ENCODE results near the genes SLC2A4, SPEM1, SLC35G6 and TNFSF12.

- RAMPAGE, long total RNA = no peak
- RRBS = no CpG with 5 or more reads among the region's 6 CpGs
PRO-cap:
- standard = no peak
- CoPRO, capped RNA only, 2 experiments = no peak in any of the 2 experiments
- CoPRO, capped and uncapped RNA, 2 experiments = no peak in any of the 2 experiments
- CoPRO, uncapped RNA only, 2 experiments = no peak in any of the 2 experiments
CAGE:
- cytosol, long polyA plus RNA = no peak
- long polyA plus RNA = no peak
- nucleolus, long total RNA = no peak
- nucleus, long polyA plus RNA = no peak
Measured at GRCh38 chr17:6710836-6711384, 2.3 kb downstream of the SLC13A5 start.

DNA sequence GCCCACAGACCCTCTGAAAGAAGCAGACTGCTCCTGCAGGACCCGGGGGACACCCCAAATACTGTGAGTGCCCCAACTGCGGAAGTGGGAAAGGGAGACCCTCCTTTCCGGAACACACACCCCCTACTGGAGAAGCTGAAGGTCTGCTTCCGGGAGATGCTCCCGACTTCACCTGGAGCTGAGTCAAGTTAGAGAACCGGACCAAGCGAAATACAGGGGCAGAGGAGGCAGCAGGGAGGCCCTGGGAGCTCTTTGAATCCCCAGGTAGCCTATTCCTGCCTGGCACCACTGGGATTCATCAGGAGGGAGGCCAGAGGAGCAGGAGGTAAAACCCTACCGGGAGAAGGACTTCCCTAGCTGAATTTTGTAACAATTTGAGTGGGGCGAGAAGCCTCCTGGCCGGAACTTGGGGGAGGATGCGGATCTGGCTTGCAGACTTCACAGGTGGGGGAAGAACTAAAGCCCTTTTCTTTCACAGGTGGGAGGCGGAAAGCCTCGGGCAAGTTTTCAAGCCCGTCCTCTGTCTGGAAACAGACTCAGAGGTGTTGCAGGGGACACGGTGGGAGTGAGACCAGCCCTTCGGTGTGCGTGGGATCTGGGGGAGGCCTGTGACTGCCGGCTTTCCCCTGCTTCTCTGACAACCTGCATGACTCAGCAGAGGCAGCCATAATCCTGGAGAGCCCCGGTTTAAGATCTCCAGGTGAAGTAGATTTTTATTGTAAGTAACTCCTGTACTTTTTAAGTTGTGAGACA lies 22.4 kb upstream of the TEKT1 start:
- RAMPAGE, long total RNA = no peak
- RRBS = 54% methylated on average over 2 of the region's 19 CpGs
PRO-cap:
- standard = unidirectional peak, minus-strand start at position 614 of the sequence; unidirectional peak, minus-strand start at position 632 of the sequence
- CoPRO, capped RNA only, 2 experiments = no peak in any of the 2 experiments
- CoPRO, capped and uncapped RNA, 2 experiments = no peak in any of the 2 experiments
- CoPRO, uncapped RNA only, 2 experiments = no peak in any of the 2 experiments
CAGE:
- cytosol, long polyA plus RNA = no peak
- long polyA plus RNA = no peak
- nucleolus, long total RNA = no peak
- nucleus, long polyA plus RNA = no peak

GRCh38 chr17:7041304-7041939 lies 2.5 kb downstream of the SLC16A11 start:
- RAMPAGE, long total RNA = no peak
- RRBS = no CpG with 5 or more reads among the region's 10 CpGs
PRO-cap:
- standard = no peak
- CoPRO, capped RNA only, 2 experiments = no peak in any of the 2 experiments
- CoPRO, capped and uncapped RNA, 2 experiments = no peak in any of the 2 experiments
- CoPRO, uncapped RNA only, 2 experiments = peak in 2 of 2 experiments; most common plus-strand start chr17:7041586 (in 2)
CAGE:
- cytosol, long polyA plus RNA = no peak
- long polyA plus RNA = no peak
- nucleolus, long total RNA = no peak
- nucleus, long polyA plus RNA = no peak

GRCh38 chr17:7236128-7236828 lies 2.0 kb upstream of the DVL2 start:
- RAMPAGE, long total RNA = no peak
- RRBS = no CpG with 5 or more reads among the region's 17 CpGs
PRO-cap:
- standard = no peak
- CoPRO, capped RNA only, 2 experiments = no peak in any of the 2 experiments
- CoPRO, capped and uncapped RNA, 2 experiments = no peak in any of the 2 experiments
- CoPRO, uncapped RNA only, 2 experiments = peak in 1 of 2 experiments; most common minus-strand start chr17:7236600 (in 1)
CAGE:
- cytosol, long polyA plus RNA = no peak
- long polyA plus RNA = no peak
- nucleolus, long total RNA = no peak
- nucleus, long polyA plus RNA = no peak

DNA sequence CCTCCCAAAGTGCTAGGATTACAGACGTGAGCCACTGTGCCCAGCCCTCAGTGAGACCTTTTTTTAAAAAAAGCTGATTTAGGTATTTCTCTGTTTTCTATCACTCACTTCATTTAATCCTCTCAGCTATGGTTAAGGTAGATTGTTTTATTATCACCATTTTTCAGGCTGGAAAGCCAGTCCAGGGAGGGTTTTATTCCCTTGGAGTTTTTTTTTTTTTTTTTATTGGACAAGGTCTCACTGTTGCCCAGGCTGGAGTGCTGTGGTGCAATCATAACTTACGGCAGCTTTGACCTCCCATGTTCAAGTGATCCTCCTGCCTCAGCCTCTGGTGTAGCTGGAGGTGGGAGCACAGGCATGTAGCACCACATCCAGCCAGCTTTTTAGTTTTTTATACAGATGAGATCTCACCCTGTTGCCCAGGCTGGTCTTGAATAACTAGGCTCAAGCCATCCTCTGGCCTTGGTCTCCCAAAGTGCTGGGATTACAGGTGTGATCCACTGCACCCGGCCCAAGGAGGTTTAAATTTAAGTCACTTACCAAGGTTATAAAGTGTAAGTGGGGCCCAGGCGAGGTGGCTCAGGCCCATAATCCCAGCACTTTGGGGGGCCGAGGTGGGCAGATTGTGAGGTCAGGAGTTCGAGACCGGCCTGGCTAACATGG lies 4.9 kb downstream of the CLDN7 start:
- RAMPAGE, long total RNA = no peak
- RRBS = no CpG with 5 or more reads among the region's 7 CpGs
PRO-cap:
- standard = no peak
- CoPRO, capped RNA only, 2 experiments = no peak in any of the 2 experiments
- CoPRO, capped and uncapped RNA, 2 experiments = peak in 1 of 2 experiments; most common plus-strand start position 382 of the sequence (in 1); most common minus-strand start position 114 of the sequence (in 1)
- CoPRO, uncapped RNA only, 2 experiments = peak in 1 of 2 experiments; most common plus-strand start position 362 of the sequence (in 1); most common minus-strand start position 227 of the sequence (in 1)
CAGE:
- cytosol, long polyA plus RNA = no peak
- long polyA plus RNA = no peak
- nucleolus, long total RNA = no peak
- nucleus, long polyA plus RNA = no peak

DNA sequence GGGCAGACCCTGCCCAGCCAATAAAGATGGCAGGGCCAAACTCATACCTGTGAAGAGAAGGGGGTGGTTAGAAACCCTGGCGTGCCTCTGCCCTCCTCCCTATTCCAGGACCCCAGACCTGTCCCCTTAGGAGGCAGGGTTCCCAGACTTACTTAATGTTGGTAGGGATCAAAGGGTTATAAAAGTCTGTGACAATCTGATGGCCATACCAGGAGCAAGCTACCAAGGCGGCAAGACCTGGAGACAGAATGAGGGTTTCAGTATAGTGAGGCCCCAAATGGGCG lies 1.8 kb downstream of the CLDN7 start:
- RAMPAGE, long total RNA = no peak
- RRBS = no CpG with 5 or more reads among the region's 3 CpGs
PRO-cap:
- standard = no peak
- CoPRO, capped RNA only, 2 experiments = no peak in any of the 2 experiments
- CoPRO, capped and uncapped RNA, 2 experiments = no peak in any of the 2 experiments
- CoPRO, uncapped RNA only, 2 experiments = peak in 2 of 2 experiments; most common plus-strand start position 115 of the sequence (in 1); most common minus-strand start position 150 of the sequence (in 1)
CAGE:
- cytosol, long polyA plus RNA = no peak
- long polyA plus RNA = no peak
- nucleolus, long total RNA = no peak
- nucleus, long polyA plus RNA = no peak

- RAMPAGE, long total RNA = no peak
- RRBS = 7% methylated on average over 24 of the region's 75 CpGs
PRO-cap:
- standard = bidirectional peak, plus-strand start at chr17:7281667, minus-strand start at chr17:7281414
- CoPRO, capped RNA only, 2 experiments = peak in 1 of 2 experiments; most common plus-strand start chr17:7281718 (in 1)
- CoPRO, capped and uncapped RNA, 2 experiments = no peak in any of the 2 experiments
- CoPRO, uncapped RNA only, 2 experiments = no peak in any of the 2 experiments
CAGE:
- cytosol, long polyA plus RNA = no peak
- long polyA plus RNA = no peak
- nucleolus, long total RNA = no peak
- nucleus, long polyA plus RNA = start-site peak on the plus strand at chr17:7281657-7281716, 43 and 50 reads in 2 replicates
Measured at GRCh38 chr17:7281568-7282646, at the start of gene SLC2A4. SLC2A4 (plus strand) TSS chr17:7281718.

DNA sequence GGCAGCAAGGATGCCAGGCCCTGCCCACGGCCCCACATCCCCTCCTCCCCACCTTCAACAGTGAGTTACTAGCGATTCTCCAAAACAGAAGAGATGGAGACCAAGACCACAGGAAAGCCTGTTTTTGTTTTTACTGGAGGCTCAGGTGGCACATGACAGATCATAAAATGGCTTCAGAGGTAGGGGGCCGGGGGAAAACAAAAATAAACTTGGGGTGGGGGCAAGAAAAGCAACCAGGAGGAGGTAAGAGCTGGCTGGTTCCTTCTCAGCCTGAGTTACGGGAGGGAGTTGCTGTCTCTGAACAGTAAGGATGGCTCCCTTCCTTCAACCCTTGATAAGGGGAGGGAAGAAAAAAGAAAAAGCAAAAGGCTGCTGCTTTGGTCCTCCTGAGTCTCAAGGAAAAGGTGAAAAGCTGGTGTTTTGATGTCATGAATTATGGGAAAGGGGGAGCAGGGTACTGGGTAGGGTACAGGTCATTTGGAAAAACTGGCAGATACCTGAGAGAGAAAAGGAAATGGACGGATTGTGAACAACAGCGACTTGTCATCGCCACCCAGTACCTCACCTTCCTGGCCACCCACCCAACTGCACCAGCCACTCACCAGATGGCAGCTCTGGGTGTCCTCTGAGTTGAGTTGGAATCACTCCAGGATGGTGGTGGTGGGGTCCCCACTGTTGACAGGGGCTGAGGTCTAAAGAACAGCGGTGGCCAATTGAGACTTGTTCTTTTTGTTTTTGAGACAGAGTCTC lies 6.1 kb downstream of the YBX2 start:
- RAMPAGE, long total RNA = no peak
- RRBS = no CpG with 5 or more reads among the region's 8 CpGs
PRO-cap:
- standard = no peak
- CoPRO, capped RNA only, 2 experiments = no peak in any of the 2 experiments
- CoPRO, capped and uncapped RNA, 2 experiments = no peak in any of the 2 experiments
- CoPRO, uncapped RNA only, 2 experiments = no peak in any of the 2 experiments
CAGE:
- cytosol, long polyA plus RNA = no peak
- long polyA plus RNA = no peak
- nucleolus, long total RNA = no peak
- nucleus, long polyA plus RNA = no peak

DNA sequence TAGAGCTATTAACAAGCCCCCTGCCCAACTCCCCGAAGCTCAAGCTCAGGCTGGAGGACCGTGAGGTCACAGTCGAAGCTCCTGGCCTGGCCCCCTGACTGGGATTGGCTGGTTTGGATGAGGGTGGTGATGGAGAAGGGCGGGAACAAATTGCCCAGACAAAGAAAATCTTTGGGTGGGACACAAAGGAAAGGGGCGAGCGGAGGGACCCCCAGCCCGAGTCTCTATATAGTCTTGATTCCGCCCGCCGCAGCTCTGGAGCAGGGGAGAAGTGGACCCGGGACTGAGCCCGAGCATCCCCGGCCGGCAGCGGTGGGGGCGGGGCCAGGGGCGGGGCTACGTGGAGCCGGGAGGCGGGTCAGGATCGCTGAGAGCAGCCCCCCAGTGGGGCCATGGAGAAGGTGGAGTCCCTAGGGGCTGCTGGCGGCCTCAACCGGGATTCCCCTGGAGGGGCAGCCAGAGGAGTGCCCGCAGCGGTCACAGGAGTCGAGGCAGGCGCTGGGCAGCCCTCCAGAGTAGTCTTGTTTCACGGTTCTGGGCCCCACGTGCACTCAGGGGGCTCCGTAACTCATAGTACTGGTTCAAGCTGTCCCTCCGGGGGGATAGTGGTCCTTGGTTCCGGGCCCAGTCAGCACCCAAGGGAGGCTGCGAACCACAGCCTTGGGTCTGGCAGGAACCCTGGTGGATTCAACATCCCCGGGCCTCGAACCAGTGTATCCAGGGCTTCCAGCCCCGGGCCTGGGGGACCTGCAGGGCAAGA lies 1.1 kb upstream of the NEURL4 start:
- RAMPAGE, long total RNA = no peak
- RRBS = 26% methylated on average over 15 of the region's 36 CpGs
PRO-cap:
- standard = bidirectional peak, plus-strand start at position 376 of the sequence, minus-strand start at position 47 of the sequence
- CoPRO, capped RNA only, 2 experiments = no peak in any of the 2 experiments
- CoPRO, capped and uncapped RNA, 2 experiments = no peak in any of the 2 experiments
- CoPRO, uncapped RNA only, 2 experiments = no peak in any of the 2 experiments
CAGE:
- cytosol, long polyA plus RNA = no peak
- long polyA plus RNA = no peak
- nucleolus, long total RNA = no peak
- nucleus, long polyA plus RNA = no peak

DNA sequence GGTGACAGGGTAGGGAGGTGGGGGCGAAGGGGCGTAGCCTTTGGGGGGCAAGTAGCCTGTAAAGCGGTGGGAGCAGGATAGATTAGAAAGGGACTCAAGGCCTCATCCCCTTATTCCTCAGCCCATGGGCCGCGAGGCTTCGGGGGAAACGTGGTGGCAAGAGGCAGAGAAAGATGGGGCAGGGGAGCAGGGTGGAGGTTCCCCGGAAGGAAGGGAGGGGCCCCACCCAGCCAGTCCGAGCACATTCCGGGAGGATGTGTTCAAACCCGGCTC lies 608 bp downstream of the PLSCR3 start:
- RAMPAGE, long total RNA = no peak
- RRBS = no CpG with 5 or more reads among the region's 11 CpGs
PRO-cap:
- standard = no peak
- CoPRO, capped RNA only, 2 experiments = no peak in any of the 2 experiments
- CoPRO, capped and uncapped RNA, 2 experiments = no peak in any of the 2 experiments
- CoPRO, uncapped RNA only, 2 experiments = no peak in any of the 2 experiments
CAGE:
- cytosol, long polyA plus RNA = no peak
- long polyA plus RNA = no peak
- nucleolus, long total RNA = no peak
- nucleus, long polyA plus RNA = no peak

- RAMPAGE, long total RNA = start-site peak on the plus strand at chr17:7404915-7404921, 36 and 22 reads in 2 replicates
- RRBS = 3% methylated on average over 35 of the region's 86 CpGs
PRO-cap:
- standard = bidirectional peak, plus-strand start at chr17:7404326, minus-strand start at chr17:7404095; unidirectional peak, plus-strand start at chr17:7404653; bidirectional peak, plus-strand start at chr17:7404915, minus-strand start at chr17:7404790
- CoPRO, capped RNA only, 2 experiments = peak in 2 of 2 experiments; most common plus-strand start chr17:7404653 (in 2); most common minus-strand start chr17:7404492 (in 1)
- CoPRO, capped and uncapped RNA, 2 experiments = peak in 2 of 2 experiments; most common plus-strand start chr17:7404915 (in 2); most common minus-strand start chr17:7404783 (in 1)
- CoPRO, uncapped RNA only, 2 experiments = no peak in any of the 2 experiments
CAGE:
- cytosol, long polyA plus RNA = no peak
- long polyA plus RNA = start-site peak on the plus strand at chr17:7404619-7404915, 10 and 19 reads in 2 replicates
- nucleolus, long total RNA = no peak
- nucleus, long polyA plus RNA = start-site peak on the plus strand at chr17:7404652-7404727, 28 and 30 reads in 2 replicates
Measured at GRCh38 chr17:7404292-7405320, 709 bp upstream of the TMEM256 start.

- RAMPAGE, long total RNA = no peak
- RRBS = no CpG with 5 or more reads among the region's 9 CpGs
PRO-cap:
- standard = no peak
- CoPRO, capped RNA only, 2 experiments = no peak in any of the 2 experiments
- CoPRO, capped and uncapped RNA, 2 experiments = no peak in any of the 2 experiments
- CoPRO, uncapped RNA only, 2 experiments = no peak in any of the 2 experiments
CAGE:
- cytosol, long polyA plus RNA = no peak
- long polyA plus RNA = no peak
- nucleolus, long total RNA = no peak
- nucleus, long polyA plus RNA = no peak
Measured at GRCh38 chr17:7420271-7420490, at the start of gene SPEM1. SPEM1 (plus strand) TSS chr17:7420324.

GRCh38 chr17:7476114-7477035 lies 3.1 kb downstream of the ZBTB4 start:
- RAMPAGE, long total RNA = no peak
- RRBS = no CpG with 5 or more reads among the region's 7 CpGs
PRO-cap:
- standard = bidirectional peak, plus-strand start at chr17:7476356, minus-strand start at chr17:7476258
- CoPRO, capped RNA only, 2 experiments = no peak in any of the 2 experiments
- CoPRO, capped and uncapped RNA, 2 experiments = no peak in any of the 2 experiments
- CoPRO, uncapped RNA only, 2 experiments = no peak in any of the 2 experiments
CAGE:
- cytosol, long polyA plus RNA = no peak
- long polyA plus RNA = no peak
- nucleolus, long total RNA = no peak
- nucleus, long polyA plus RNA = no peak

DNA sequence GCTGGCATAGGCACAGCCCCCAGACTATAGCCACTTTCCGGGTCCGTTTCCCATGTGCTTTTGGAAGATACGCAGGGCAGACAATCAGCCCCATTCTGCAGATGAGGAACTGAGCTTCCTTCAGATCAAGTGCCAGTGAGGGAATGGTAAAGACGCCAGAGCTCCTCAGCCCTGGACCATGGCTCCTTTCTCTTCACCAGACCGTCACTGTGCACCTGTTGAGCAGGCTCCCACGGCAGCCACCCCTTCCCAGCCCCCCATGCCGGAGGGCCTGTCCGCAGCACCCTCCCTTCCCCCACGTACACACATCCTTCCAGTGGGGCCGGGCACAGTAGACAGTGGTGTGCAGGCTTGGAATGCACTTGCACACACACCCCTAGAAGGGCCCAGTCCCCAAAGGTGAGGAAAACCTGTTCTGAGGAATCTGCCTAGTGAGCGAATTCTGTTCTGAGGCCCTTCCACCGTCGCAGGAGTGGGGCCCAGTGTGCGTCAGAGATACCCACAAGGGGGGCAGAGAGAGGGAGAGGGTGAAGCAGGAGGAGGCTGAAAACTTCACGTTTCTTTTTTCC lies 2.1 kb downstream of the ZBTB4 start:
- RAMPAGE, long total RNA = no peak
- RRBS = 52% methylated on average over 4 of the region's 15 CpGs
PRO-cap:
- standard = no peak
- CoPRO, capped RNA only, 2 experiments = no peak in any of the 2 experiments
- CoPRO, capped and uncapped RNA, 2 experiments = no peak in any of the 2 experiments
- CoPRO, uncapped RNA only, 2 experiments = no peak in any of the 2 experiments
CAGE:
- cytosol, long polyA plus RNA = no peak
- long polyA plus RNA = no peak
- nucleolus, long total RNA = no peak
- nucleus, long polyA plus RNA = no peak

GRCh38 chr17:7481277-7481997 lies at the start of gene SLC35G6:
SLC35G6 (plus strand) TSS chr17:7481446.
- RAMPAGE, long total RNA = no peak
- RRBS = no CpG with 5 or more reads among the region's 9 CpGs
PRO-cap:
- standard = no peak
- CoPRO, capped RNA only, 2 experiments = no peak in any of the 2 experiments
- CoPRO, capped and uncapped RNA, 2 experiments = no peak in any of the 2 experiments
- CoPRO, uncapped RNA only, 2 experiments = peak in 1 of 2 experiments; most common plus-strand start chr17:7481757 (in 1); most common minus-strand start chr17:7481671 (in 1)
CAGE:
- cytosol, long polyA plus RNA = no peak
- long polyA plus RNA = no peak
- nucleolus, long total RNA = no peak
- nucleus, long polyA plus RNA = no peak

DNA sequence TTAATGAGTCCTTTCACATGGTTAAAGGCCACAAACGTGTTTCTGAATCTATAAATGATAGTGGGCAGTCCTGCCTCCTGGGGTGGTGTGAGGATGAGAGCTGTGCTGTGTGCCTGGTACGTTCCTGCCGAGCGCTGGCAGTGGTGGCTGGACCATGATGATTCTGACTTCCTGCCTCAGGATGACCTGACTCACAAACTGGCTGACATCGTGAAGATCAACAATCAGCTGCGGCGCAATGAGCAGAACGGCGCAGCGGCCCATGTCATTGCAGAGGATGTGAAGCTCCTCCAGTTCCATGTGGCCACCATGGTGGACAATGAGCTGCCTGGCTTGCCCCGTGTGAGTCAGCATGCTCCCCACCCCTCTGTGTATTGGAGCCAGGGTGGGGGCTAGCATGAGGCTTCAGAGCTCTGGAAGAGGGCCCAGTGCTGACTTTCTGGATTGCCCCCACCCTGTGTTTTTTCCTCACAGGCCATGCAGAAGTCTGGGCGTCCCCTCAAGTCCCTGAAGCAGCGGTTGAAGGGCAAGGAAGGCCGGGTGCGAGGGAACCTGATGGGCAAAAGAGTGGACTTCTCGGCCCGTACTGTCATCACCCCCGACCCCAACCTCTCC lies 16.0 kb downstream of the SLC35G6 start:
- RAMPAGE, long total RNA = no peak
- RRBS = no CpG with 5 or more reads among the region's 18 CpGs
PRO-cap:
- standard = no peak
- CoPRO, capped RNA only, 2 experiments = no peak in any of the 2 experiments
- CoPRO, capped and uncapped RNA, 2 experiments = no peak in any of the 2 experiments
- CoPRO, uncapped RNA only, 2 experiments = no peak in any of the 2 experiments
CAGE:
- cytosol, long polyA plus RNA = no peak
- long polyA plus RNA = no peak
- nucleolus, long total RNA = no peak
- nucleus, long polyA plus RNA = no peak

DNA sequence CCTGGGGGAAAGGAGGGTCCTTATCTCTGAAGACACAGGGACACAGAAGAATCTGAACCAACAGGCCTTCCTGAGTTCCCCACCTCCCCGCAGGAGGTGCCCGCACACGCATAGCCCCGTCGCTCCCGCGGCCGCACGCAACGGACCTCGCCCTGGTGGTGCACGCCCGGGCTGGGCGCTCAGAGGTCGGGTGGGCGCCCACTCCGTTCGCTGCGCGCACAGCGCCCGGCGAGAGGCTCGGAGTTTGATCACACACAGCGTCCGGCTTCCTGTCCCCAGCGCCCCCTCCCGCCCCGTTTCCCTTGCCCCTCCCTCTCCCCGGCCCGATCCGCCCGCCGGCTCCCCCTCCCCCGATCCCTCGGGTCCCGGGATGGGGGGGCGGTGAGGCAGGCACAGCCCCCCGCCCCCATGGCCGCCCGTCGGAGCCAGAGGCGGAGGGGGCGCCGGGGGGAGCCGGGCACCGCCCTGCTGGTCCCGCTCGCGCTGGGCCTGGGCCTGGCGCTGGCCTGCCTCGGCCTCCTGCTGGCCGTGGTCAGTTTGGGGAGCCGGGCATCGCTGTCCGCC lies at the start of gene TNFSF12:
Gene TNFSF12 (plus strand): TSS at position 313 of the 564 bp plus-strand sequence.
- RAMPAGE, long total RNA = no peak
- RRBS = 14% methylated on average over 29 of the region's 56 CpGs
PRO-cap:
- standard = bidirectional peak, plus-strand start at position 163 of the sequence, minus-strand start at position 246 of the sequence
- CoPRO, capped RNA only, 2 experiments = peak in 2 of 2 experiments; most common plus-strand start position 245 of the sequence (in 1); most common minus-strand start position 246 of the sequence (in 2)
- CoPRO, capped and uncapped RNA, 2 experiments = no peak in any of the 2 experiments
- CoPRO, uncapped RNA only, 2 experiments = no peak in any of the 2 experiments
CAGE:
- cytosol, long polyA plus RNA = no peak
- long polyA plus RNA = no peak
- nucleolus, long total RNA = no peak
- nucleus, long polyA plus RNA = no peak

Data from K562 (cell line).